ENCODE measurements around the gene SAMD3.

- PRO-cap: no peak
Measured at GRCh38 chr6:129744687-129745060, 34.7 kb upstream of the ARHGAP18 start.

- PRO-cap: no peak
Measured at GRCh38 chr6:129748169-129748773, 38.3 kb upstream of the ARHGAP18 start.

- PRO-cap: no peak
Measured at GRCh38 chr6:130222789-130223231, at the start of gene SAMD3. TSS of gene SAMD3 (minus strand) at chr6:130222951.

GRCh38 chr6:130920773-130921617 lies 93.8 kb downstream of the SMLR1 start:
- PRO-cap: no peak

- PRO-cap: bidirectional peak, plus-strand start at chr6:130970462, minus-strand start at chr6:130970329
Measured at GRCh38 chr6:130969940-130970791, 92.9 kb downstream of the EPB41L2 start.

DNA sequence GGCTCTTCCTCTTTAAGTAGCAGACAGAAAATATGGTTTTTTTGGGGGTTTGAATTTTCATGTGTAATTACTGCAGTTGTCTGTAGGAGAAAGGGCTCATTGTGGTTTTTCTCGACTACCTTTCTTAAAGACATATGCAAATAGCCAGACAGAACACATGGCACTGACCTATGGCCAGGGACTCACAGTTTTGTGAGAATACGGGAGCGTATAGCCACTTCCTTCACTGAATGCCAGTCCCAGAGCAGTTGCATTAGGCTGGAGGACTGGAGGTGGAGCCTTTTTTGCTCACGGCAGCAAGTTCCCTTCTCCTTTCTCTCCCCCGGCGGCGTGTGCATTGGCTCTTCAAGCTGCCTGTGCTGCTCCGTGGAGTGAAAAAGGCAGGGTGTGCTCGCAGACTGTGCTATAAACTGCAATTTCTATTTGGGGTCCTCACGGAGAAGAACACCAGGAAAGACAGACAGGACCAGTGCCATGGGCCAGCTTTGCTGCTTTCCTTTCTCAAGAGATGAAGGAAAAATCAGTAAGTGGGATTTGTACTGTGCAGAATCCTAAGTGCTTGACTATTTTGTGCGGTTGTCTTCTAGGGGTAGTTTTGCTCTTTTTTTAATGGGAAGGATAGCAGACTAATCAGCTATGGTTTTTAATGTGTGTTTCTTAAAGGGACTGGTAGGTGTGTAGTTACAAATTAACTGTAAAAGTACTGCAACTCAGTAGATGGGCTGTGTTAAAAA lies 115.0 kb downstream of the AKAP7 start:
- PRO-cap: bidirectional peak, plus-strand start at position 187 of the sequence, minus-strand start at position 82 of the sequence; bidirectional peak, plus-strand start at position 247 of the sequence, minus-strand start at position 228 of the sequence

DNA sequence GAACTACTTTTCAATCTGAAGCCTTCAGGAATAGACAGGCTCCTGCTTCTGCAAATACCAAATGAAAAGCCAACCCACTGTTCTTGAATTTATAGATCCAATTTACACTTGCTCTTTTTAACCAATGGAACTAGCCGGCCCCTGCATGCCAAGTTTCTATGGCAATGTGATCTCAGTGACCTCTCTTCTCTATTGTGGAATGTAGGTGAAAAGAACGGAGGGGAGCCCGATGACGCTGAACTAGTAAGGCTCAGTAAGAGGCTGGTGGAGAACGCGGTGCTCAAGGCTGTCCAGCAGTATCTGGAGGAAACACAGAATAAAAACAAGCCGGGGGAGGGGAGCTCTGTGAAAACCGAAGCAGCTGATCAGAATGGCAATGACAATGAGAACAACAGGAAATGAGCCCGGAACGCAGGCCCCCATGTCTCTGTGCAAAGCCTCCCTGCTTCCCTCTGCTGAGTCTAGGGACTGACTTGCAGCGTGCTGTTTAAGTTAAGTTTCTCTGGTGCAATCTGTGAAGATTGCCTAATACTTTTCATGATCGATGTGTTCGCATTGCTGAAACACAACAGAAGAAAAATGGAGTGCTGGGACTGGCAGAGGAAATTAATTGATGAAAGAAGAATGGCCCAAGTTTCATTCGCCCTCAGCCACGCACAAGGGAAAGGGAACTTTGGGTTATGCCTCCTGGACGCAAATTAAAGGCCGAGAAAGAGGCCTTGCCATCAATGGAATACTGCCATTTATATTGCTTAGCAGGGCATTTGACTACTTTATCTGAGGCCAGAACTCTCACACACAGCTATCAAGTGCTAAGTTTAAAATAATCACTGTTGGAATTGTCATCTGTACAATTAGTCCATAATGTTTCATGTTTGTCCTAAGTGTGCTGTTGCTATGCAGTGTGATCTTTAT lies 146.3 kb downstream of the AKAP7 start:
- PRO-cap: no peak

- PRO-cap: no peak
Measured at GRCh38 chr6:131635333-131635804, 1.7 kb upstream of the ENPP3 start.

- PRO-cap: no peak
Measured at GRCh38 chr6:131948495-131949566, 2.3 kb downstream of the CCN2 start.

DNA sequence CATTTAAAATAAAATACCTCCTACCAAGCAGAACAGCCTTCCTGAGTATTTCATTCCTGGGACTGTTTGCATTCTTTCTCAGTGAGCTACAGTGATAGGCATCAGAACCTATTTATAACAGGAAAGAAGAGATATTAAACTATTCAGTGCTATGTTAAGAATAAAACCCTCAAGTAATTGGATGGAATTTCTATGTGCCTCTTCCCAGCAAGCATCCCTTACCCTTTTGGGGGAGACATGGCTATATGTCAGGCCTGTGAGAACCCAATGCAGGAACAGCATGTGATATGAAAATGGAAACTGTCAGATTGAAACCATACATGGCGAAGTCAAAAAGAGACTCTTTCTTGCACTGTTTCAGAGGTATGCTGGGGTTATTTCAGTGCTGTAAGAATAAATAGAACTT lies 133.8 kb upstream of the CCN2 start:
- PRO-cap: no peak

GRCh38 chr6:132131328-132132184 lies 180.4 kb upstream of the CCN2 start:
- PRO-cap: no peak

- PRO-cap: no peak
Measured at GRCh38 chr6:132132850-132133576, 181.8 kb upstream of the CCN2 start.

DNA sequence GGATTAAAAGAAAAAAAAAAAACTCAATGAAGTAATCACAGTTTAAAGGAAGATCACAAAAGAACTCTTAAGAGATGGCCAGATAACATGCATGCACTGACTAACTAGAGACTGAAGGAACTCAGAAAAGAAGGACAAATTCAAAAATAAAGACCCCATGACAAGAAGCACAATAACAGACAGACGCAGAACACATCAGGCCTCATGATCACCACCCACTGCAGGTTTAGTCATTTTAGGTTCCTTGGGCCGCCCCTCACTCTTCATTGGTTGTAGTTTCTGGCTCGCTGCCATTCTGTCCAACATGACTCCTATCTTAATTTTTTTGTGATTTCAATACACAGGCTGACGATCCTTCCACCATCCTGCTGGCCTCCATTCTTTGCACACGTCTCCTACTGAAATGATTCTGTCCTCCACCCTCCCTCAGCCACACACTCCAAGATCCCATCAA lies 21.6 kb downstream of the STX7 start:
- PRO-cap: no peak

DNA sequence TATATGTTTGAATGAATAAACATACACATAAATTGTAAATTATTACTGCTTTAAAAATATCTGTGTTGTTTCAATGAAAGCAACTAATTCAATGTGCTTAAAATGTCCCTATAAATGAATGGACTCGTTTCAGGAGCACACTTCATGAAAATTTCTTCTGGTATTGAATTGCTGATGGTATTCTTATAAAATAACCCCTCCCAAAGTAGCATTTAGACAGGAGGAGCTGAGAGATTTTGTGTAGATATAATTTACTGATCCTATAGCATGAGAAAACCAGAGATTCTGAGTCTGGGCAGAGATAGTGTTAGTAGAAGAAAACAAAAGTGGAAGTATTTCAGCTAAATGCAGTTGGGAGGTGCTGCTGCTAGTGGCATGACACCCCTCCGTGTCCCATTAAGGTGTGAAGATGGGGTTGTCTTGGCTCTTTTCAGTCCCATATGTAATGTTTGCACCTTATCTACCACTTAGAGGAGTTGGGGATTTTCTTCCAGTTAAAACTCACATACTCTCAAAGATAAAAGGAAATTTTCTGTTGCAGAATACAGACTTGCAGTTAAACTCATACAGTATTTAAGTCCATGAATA lies 11.7 kb downstream of the TAAR2 start:
- PRO-cap: no peak

DNA sequence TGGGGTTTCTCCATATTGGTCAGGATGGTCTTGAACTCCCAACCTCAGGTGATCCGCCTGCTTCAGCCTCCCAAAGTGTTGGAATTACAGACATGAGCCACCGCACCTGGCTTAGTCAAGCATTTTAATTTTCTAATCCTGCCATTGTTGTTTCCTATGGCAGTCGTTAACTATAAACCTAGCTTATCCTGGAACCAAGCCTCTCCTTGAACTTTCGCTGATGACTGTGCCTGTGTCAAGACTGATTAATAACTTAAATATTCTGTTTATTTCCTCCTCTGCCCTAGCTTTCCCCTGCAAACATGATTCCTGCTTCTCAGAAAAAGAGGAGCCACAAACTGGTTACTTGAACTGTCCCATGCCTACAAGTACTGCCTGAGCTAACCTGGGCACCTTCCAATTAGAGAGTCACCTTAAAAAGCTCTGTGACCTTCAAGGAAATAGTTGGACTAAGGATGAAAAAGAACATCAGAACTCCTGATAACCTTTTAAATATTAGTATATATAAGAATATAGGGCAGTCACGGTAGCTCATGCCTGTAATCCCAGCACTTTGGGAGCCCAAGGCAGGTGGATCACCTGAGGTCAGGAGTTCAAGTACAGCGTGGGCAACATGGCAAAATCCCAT lies 1.4 kb downstream of the VNN1 start:
- PRO-cap: no peak

GRCh38 chr6:132748934-132749598 lies 8.6 kb downstream of the VNN2 start:
- PRO-cap: no peak

DNA sequence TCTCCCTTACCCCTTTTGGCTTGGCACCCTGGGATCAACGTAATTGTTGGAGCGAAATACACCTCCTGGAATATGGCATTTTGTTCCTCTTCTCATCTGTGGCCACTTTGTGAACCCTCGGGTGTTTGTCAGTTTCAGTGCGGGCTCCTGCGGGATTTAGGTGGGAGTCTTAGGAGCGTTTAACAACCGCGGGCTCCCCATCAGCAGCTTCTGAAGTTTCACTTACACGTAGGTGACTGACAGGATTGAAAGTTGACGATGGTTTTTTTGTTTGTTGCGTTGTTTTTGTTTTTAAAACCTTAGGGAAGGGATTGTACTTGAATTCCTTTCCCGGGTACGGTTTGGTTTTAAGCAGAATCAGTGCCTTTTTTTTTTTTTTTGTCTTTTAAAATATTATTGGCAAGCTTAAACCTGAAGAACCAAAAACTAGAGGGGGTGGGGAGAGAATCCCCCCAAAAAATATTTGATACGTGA lies 2.2 kb downstream of the EYA4 start:
- PRO-cap: no peak

DNA sequence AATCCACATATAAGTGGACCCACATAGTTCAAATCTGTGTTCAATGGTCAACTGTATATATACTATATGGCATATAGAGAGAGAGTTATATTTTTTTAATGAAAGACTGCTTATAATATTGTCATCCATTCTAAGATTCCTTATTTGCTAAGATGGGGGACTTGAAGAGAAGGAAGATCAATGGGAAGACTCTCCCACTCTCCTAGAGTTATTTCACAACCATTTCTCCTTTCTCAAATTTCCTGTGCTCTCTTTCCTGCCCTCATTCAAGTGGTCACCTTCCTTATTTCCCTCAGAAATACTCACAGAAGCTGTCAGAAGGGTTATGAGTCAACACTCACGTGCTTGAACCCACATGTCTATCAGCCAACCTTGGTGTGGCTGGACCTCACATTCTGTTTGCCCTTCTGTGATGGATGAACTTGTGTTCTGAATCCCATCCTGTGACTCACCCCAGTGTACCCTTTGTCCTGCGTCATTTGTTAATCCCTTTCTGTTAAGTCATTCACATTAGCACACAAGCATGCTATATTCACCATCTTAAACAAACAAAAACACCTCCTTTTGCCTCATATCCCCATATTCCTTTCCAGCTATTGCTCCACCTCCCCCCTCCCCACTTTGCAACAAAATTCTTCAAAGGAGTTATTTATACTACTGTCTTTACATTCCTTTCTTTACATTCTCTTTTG lies 279.4 kb upstream of the TCF21 start:
- PRO-cap: no peak

- PRO-cap: no peak
Measured at GRCh38 chr6:133755739-133756426, 133.0 kb upstream of the TCF21 start.

GRCh38 chr6:133988605-133989301 lies 35.7 kb downstream of the TBPL1 start:
- PRO-cap: no peak

Data from rectum (tissue), 1 donor.